Hair follicle dermal papilla cell (primary cell): ENCODE data around the genes MRPS12 and ZNF780B.

DNA sequence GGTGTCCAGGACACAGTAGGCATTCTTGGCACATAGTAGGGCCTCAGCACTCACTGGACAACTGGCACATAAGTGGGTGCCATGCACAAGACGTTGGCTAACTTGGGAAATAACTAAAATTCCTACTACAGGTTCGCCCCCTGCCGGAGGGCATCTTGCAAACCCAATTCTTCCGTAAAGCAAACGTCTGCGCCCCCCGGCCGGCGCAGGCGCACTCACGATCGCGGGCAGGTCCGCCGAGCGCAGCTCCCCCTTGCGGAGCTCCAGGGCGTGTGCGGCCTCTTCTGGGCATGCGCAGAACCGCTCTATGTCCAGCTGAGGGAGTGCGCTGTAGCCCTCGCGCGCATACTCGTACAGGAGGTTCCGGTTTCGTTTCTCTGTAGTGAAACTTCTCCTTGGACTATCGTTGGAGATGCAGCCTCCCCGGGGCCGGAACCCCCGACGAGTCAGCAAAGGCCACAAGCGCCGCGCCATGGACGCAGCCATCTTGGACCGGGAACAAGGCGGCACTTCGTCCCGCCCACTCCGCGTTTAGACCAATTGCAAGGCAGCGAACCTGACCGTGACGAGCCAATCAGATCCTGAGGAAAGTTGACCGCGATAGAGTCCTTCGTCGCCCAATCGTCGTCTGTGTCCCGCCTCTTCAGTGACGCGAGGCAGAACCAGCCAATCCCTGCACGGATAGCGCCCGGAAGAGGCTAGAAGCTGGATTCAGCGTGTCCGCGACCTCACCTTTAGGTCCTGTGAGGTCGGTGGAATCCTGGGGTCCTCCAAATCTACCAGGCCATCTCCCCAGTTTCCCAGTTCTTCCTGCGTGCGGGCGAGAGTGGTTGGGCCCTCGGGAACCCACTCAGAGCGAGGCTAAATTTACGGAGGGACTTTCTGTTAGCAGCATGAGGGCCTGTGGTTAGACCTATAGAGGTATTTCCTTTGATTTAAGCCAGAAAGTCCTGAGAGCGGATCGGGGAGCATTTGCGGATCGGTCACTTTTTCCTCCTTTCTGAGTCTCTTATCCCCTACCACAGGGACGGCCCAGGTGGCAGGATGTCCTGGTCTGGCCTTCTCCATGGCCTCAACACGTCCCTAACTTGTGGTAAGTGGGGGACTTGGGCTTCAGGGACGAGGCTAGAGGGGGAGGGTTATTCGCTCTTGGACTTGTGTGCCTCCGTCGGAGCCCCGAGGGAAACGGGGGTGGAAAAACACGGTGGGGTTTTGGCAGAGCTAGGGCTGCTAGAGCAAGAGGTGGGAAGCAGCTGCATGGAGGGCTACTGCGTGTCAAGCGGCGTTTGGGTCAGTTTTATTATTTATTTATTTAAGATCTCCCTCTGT, at the start of gene MRPS12:
TSS of gene MRPS12 (plus strand) at position 694 of the 1,329 bp plus-strand sequence.
- CAGE, long polyA plus RNA, result no peak

DNA sequence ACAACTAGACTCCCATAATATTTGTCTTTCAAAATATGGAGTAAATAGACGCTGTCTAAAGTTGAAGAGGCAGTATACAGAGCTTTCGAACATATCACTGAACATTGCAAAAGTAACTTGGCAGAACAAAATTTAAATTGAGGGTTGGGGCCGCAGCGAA, 720 bp downstream of the FBXO17 start:
- CAGE, long polyA plus RNA, result no peak

DNA sequence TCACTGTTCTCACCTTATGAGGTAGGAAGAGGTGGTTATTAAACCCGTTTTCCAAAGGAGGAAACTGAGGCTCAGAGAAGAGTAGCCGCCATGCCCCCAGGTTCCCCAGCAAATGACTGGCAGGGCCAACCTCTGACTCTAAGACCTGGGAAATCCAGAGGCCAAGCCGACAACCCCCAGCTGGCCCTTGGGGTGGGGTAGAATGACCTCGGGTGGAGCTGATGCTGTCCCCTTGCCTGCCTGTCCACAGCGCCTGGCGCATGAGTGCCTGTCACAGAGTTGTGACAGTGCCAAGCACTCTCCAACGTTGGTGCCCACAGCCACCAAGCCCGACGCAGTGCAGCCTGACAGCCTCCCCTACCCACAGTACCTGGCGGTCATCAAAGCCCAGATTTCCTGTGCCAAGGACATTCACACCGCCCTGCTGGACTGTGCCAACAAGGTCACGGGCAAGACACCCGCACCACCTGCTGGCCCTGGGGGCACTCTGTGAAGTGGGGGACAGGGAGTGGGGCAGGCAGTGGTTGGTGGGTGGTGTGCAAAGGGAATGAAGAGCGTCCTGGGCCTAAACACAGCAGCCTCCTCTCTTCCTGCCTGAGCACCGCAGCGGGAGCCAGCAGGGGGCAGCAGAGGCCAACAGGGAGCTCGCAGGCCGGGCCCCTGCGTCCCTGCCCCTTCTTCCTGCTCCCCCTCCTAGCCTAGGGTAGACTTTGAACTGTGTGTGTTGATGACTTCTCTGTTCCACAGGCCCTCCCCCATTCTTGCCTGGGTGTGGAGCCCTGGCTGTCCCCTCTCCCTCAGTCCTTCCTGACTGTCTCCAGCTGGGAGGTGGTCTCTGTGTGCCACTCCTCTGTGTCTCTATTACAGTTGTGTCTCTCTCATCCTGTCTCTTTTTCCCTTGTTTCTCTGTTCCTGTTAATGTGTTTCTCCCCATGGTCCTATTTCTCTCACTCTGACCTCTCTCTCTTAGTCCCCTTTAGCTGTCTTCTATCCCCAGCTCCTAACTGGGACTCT, 6.3 kb downstream of the MED29 start:
- CAGE, long polyA plus RNA, result no peak

GRCh38 chr19:39399473-39400803, 6.7 kb upstream of the ZFP36 start:
- CAGE, long polyA plus RNA, result no peak

GRCh38 chr19:39405216-39405758, 1.4 kb upstream of the ZFP36 start:
- CAGE, long polyA plus RNA, result no peak

DNA sequence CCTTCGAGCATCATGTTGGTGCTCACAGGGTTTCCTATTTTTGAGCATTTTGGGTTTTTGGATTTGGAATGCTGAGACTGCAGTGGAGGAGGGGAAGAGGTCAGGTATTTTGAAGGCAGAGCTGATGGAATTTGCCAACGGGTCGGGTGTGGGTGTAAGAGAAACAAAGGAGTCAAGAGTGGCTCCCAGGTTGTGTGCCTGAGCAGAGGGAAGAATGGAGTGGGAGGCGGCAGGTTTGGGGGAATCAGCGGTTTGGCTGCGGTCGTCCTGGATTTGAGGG, 14.7 kb upstream of the TIMM50 start:
- CAGE, long polyA plus RNA, result no peak

DNA sequence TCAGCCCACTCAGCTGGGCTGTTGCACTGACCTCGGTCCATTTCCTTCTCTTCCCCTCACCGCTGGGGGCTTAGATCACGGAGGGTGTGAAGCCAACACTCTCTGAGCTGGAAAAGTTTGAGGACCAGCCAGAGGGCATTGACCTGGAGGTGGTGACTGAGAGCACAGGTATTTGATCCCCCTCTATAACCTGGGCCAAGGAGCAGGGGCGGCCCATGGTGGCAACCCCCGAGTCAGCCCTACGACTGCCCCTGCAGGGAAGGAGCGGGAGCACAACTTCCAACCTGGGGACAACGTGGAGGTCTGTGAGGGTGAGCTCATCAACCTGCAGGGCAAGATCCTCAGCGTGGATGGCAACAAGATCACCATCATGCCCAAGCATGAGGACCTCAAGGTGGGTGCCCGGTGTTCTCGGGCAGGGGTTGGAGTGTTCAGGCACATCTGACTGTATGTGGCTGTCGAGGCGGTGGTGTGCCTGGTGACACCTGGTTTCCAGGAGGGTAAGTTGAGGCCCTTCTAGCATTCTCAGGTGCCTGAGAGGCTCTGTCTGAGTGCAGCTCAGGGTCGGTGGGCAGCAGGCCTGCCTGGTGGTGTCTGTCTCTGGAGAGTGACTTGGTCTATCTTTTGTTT, 11.5 kb upstream of the TIMM50 start:
- CAGE, long polyA plus RNA, result no peak

GRCh38 chr19:39677915-39678682, 22.4 kb downstream of the LGALS16 start:
- CAGE, long polyA plus RNA, result no peak

DNA sequence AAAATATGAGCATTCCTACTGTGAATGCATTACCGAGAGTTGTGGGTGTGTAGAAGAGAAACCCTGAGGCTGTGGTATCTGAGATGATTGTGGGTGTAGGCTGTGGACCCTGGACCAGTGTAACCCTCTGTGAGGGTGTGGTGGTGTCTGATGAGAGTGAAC, 222 bp downstream of the LGALS14 start:
- CAGE, long polyA plus RNA, result no peak

DNA sequence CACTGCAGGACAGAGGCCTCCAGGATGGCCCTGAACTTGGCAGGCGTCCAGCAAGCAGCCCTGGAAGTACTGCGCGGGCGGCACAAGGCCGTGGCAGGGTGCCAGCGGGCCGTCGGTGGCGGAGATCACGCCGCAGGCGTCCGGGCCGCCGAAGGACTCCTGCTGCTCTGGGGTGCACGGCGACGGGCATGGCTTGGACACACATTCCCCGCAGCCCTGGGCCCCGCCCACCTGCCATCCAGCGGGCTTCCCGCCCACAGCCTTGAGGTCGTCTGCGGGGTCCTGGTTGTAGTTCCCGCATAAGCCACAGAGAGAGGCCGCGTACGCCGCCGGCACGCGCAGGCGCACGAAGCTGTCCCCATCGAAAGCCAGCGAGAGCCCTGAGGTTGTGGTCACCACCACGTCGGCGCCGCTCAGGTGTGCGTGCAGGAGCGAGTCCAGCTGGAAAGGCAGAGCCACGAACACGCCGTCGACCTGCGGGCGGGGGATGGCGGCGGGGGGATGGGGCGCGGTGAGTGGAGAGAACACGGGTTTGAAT, 29.3 kb upstream of the FBL start:
- CAGE, long polyA plus RNA, result no peak

GRCh38 chr19:39913655-39914517, 57.1 kb upstream of the PSMC4 start:
- CAGE, long polyA plus RNA, result no peak

DNA sequence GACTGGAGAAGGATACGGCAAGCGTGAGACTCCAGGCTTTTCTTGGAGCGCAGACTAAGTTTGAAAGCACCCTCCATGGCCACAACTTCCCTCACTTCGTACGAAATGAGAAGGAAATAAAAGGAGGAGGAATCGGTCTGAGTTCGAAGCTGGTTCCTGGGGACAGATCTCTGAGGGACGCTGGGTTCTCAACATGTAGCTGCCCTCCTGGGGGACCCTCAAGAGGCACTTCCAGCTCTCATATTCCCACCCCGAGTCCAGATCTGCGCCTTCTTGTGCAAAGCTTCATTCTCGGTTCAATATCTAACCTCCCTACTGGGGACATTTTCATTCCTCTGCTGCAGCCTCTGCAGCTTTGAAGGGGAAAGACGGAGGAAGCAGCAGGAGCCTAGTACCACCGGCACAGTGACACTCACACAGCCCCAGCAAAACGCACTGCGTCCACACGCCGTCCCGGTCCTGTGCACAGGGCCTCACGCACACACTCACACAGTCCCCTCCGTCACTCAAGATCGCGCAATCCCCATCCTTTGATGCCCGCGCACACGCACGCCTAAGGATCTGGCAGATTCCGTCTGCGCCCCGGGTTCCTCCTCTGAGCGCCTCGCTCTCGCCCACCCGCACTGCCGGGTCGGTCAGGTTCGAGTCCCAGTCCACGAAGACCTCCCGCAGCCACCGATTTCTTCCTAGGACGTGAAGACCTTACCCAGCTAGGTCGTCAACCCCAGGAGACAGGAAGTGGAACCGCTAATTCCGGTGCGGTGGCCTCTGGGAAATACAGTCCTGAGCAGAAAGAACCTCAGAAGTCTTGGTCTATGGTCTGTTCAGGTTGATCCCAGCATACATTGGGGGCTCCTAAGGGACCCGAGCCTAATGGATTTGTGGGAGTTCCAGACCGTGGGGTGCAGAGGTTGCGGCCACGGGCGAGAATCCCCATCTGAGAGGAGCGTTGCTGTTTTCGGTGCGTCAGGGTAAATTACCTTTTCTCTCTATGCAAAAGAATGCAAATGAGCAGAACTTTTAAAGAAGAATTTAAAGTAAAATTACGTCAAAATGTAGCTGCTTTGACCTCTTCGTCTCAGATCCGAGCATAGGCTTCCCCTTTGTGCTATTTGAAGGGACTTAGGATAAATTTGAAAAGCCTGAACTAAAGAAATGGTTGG, at the start of gene ZNF780B:
TSS of gene ZNF780B (minus strand) at position 749 of the 1,163 bp plus-strand sequence.
- CAGE, long polyA plus RNA, result no peak

GRCh38 chr19:40204262-40204696, 13.1 kb downstream of the MAP3K10 start:
- CAGE, long polyA plus RNA, result no peak

DNA sequence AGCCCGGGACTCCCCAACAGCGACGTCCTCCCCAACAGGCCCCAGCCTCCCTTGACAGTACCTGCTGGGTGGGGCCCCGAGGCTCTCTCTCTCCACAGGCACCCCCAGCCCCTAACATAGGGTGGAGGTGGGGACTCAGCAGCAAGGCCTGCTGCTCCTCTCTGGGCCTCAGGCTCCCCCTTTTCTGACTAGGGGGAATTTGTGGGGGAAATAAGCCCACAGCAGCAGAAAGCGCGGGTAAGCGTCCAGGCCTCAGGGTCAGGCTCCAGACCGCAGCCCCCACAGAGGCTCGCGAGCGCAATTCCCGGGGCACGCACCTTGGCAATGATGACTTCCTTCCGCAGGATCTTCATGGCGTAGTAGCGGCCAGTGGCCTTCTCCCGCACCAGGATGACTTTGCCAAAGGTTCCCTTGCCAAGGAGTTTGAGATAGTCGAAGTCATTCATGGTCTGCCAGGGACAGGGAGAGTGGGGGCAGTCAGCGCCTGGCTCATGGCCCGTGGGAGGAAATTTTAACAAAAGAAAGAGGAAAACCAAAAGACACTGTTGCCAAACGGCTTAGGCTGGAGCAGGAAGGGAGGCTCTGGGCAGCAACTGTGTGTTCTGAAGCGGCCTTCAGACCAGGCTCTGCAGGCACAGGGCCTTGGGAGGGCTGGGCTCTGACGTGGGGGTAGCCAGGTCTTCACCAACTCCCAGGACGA, 15.3 kb upstream of the CCNP start:
- CAGE, long polyA plus RNA, result no peak

GRCh38 chr19:40252057-40252518, 25.6 kb upstream of the CCNP start:
- CAGE, long polyA plus RNA, result no peak

- CAGE, long polyA plus RNA, result no peak
Measured at GRCh38 chr19:40316238-40316580, 31.1 kb upstream of the AKT2 start.

GRCh38 chr19:40403313-40403850, 9.8 kb downstream of the PRX start:
- CAGE, long polyA plus RNA, result no peak

DNA sequence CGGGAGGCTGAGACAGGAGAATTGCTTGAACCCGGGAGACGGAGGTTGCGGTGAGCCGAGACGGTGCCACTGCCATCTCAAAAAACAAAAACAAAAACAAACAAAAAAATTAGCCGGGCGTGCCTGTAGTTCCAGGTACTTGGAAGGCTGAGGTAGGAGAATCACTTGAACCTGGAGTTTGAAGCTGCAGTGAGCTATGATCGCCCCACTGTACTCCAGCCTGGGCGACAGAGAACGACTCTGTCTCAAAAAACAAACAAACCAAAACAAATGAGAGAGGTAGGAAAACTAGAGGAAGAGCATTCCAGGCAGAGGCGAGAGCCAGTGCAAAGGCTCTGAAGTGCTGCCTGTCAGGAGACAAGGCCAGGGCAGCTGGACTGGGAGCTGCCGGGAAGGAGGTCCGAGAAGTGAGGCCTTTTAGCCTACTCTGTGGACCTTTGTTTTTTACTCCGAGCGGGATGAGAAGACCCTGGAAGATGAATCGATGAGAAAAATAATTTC, 7.5 kb upstream of the SERTAD1 start:
- CAGE, long polyA plus RNA, result no peak

- CAGE, long polyA plus RNA, result no peak
Measured at GRCh38 chr19:40461416-40462425, 3.8 kb downstream of the BLVRB start.

- CAGE, long polyA plus RNA, result no peak
Measured at GRCh38 chr19:40669775-40670113, 20.7 kb downstream of the NUMBL start.